ENCODE measurements around a stretch of chr14.

GRCh38 chr14:58200816-58201338 is 928 bp downstream of the ACTR10 start:
- RAMPAGE, long total RNA, result no peak
- RRBS, result no CpG with 5 or more reads among the region's 6 CpGs

DNA sequence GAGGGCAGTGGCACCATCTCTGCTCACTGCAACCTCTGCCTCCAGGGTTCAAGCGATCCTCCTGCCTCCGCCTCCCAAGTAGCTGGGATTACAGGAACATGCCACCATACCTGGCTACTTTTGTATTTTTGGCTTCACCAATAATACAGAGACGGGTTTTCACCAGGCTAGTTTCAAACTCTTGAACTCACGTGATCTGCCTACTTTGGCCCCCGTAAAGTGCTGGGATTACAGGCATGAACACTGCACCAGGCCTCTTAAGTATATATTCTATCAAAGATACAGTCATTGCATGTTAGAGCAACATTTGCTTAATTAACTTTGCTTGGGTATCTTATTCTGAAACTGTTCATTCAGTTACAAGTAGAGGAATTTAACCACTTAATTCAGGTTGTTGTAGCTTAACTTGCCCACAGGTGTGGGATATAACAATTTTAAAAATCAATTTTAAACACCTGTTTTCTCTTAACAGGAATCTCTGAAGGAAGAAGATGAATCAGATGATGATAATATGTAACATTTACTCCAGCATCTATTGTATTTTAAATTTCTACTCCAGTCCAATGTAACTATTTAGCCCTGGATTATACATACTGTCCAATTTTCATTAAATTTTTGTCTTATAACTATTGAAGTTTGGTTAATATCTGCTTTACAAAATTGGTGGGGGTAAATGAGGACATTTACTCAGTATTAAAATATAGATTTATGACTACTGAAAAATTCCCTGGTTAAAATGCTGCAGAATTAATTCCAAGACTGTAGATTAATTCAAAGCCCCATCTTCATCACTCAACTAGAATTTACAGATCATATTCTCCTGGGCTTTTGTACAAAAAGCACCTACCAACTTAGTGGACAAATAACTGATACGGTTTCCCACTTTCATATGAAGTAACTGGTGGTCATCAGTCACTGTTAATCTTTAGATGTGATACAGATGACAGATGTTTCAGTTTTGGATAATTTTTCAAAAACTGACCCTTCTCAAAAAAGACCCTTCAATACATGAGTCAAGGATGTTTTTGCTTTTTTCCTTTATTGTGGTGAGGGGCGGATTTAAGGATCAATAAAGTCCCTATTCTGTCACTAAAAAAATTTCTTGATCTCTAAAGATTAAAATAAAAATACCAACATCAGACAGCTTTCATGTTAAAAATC is 26.6 kb upstream of the ARID4A start:
- RAMPAGE, long total RNA, result no peak
- RRBS, result no CpG with 5 or more reads among the region's 7 CpGs

GRCh38 chr14:58351012-58351673 is 44.6 kb upstream of the TOMM20L start:
- RAMPAGE, long total RNA, result no peak
- RRBS, result no CpG with 5 or more reads among the region's 8 CpGs

DNA sequence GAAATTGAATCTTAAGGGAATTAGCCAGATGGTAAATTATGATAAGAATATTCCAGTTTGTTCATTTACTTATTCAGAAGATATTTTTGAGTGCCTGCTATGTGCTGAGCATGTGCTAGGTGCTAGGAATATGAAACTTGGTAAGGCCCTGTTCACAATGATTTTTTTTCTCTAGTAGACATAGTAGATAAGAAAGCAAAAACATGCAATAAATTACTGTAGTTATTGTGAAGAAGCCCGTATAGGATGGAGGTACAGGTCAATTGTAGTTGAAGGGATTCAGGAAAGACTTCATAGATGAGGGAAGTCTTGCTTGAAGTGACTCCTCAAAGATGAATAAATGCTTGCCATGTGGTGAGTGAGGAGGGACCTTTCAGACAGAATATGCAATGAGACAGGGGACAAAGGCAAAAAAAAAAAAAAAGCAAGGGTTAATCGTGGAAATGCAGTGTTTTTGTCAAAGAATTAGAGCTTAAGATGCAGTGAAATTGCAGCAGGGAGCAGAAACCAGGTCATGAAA is 75.9 kb downstream of the KIAA0586 start:
- RAMPAGE, long total RNA, result no peak
- RRBS, result no CpG with 5 or more reads among the region's 2 CpGs

- RAMPAGE, long total RNA, result no peak
- RRBS, result no CpG with 5 or more reads among the region's 7 CpGs
These were observed 1.9 kb downstream of the DACT1 start for GRCh38 chr14:58639509-58640194.

GRCh38 chr14:58765271-58765853 is 127.6 kb downstream of the DACT1 start:
- RAMPAGE, long total RNA, result no peak
- RRBS, result no CpG with 5 or more reads among the region's 12 CpGs

DNA sequence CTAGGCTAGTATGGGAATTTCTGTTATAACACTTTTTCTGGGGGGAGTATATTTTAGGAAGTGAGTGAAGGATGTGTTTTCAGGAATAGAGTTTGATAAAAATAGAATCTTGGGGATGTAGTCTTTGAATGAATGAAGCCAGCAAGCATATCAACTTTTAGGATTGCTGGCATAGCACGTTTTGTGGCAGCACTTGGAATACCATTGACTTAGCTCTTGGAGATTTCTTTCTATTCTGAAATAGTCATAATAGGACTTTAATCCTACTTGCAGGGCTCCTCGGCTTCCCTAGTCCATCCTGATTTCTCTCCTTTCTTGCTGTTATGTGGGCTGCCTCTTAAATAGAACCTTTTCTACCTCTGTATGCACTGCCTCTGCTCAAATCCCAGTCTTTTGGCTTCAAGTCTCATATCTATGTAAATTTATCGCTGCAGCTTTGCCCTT is 141.7 kb downstream of the DACT1 start:
- RAMPAGE, long total RNA, result no peak
- RRBS, result no CpG with 5 or more reads among the region's 3 CpGs

- RAMPAGE, long total RNA, result no peak
- RRBS, result no CpG with 5 or more reads among the region's 8 CpGs
These were observed 26.7 kb upstream of the DAAM1 start for GRCh38 chr14:59161571-59162371.

- RAMPAGE, long total RNA, result no peak
- RRBS, result no CpG with 5 or more reads among the region's 23 CpGs
These were observed 1.4 kb downstream of the DAAM1 start for GRCh38 chr14:59189811-59190361.

GRCh38 chr14:59333786-59334303 is 131.3 kb downstream of the GPR135 start:
- RAMPAGE, long total RNA, result no peak

GRCh38 chr14:59483301-59483619 is 948 bp downstream of the L3HYPDH start:
- RAMPAGE, long total RNA, result no peak
- RRBS, result no CpG with 5 or more reads among the region's 7 CpGs

GRCh38 chr14:59726861-59727639 is 143.5 kb downstream of the RTN1 start:
- RAMPAGE, long total RNA, result no peak
- RRBS, result 83% methylated on average over 4 of the region's 60 CpGs

- RAMPAGE, long total RNA, result no peak
- RRBS, result no CpG with 5 or more reads among the region's 5 CpGs
These were observed 2.7 kb downstream of the PCNX4 start for GRCh38 chr14:60094329-60094855.

GRCh38 chr14:60297223-60298170 is 48.5 kb downstream of the PPM1A start:
- RAMPAGE, long total RNA, result no peak
- RRBS, result no CpG with 5 or more reads among the region's 6 CpGs

- RAMPAGE, long total RNA, result no peak
- RRBS, result no CpG with 5 or more reads among the region's 13 CpGs
These were observed 82.0 kb downstream of the PPM1A start for GRCh38 chr14:60330861-60331549.

GRCh38 chr14:60642069-60642879 is 7.0 kb downstream of the SIX1 start:
- RAMPAGE, long total RNA, result no peak
- RRBS, result 4% methylated on average over 2 of the region's 61 CpGs

GRCh38 chr14:60643841-60644136 is 5.5 kb downstream of the SIX1 start:
- RAMPAGE, long total RNA, result no peak
- RRBS, result 10% methylated on average over 7 of the region's 13 CpGs

- RAMPAGE, long total RNA, result no peak
- RRBS, result no CpG with 5 or more reads among the region's 12 CpGs
These were observed 8.9 kb upstream of the SIX1 start for GRCh38 chr14:60658110-60658699.

- RAMPAGE, long total RNA, result no peak
- RRBS, result 3% methylated on average over 18 of the region's 99 CpGs
These were observed 928 bp downstream of the SIX4 start for GRCh38 chr14:60722872-60723974.

GRCh38 chr14:60982031-60982426 is 984 bp downstream of the SLC38A6 start:
- RAMPAGE, long total RNA, result no peak
- RRBS, result no CpG with 5 or more reads among the region's 1 CpG